ENCODE measurements around the genes AQP2 and GPD1.

DNA sequence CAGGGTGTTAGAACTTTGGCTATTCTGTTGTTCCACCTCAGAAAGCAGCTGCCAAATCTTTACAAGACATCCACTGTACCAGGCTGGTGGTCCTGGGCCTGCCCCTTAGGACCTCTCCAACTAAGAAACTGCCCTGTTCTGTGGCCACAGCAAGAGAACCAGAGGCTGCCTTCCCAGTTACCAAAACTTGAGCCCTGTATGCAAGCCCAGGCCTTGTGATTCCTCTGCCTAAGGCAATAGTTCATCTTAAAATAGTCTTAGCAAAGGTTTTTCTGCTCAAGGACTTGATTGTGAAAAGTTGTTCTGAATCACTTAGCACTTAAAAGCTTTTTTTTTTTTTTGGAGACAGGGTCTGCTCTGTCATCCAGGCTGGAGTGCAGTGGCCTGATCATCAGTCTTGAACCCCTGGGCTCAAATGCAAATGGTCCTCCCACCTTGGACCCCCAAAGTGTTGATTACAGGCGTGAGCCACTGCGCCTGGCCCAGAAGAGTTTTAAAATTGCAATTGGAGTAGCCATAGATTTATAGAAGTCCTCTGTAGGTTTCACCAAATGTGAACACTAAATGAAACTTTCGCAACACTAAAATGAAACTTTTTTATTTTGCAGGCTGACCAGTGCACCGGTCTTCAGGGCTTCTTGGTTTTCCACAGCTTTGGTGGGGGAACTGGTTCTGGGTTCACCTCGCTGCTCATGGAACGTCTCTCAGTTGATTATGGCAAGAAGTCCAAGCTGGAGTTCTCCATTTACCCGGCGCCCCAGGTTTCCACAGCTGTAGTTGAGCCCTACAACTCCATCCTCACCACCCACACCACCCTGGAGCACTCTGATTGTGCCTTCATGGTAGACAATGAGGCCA, 7.0 kb downstream of the TUBA1C start:
- PRO-cap, 10 experiments = no peak in any of the 10 experiments

DNA sequence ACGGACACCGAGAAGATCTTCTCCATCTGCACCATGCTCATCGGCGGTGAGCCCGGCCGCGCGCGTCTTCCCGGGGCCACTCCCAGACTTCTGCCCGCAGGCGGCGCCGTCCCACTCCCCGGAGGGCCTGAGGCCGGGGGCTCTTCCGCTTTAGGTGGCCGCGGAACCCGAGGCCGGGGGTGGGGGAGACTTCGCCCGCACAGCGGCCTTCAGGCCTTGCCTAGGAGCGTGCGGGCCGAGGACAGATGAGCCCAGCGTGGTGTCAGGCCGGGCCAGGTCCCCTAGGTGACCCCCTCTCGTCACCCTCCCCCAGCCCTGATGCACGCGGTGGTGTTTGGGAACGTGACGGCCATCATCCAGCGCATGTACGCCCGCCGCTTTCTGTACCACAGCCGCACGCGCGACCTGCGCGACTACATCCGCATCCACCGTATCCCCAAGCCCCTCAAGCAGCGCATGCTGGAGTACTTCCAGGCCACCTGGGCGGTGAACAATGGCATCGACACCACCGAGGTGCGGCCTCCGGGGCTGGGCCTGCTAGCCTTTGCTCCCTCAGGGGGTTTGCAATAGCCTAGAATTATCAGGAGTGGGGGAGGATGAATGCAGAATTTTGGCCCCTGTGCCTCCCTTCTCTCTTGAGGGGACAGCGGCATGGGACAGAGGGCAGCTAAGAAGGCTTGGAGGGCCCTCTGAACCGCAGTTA, 10.4 kb downstream of the KCNH3 start:
- PRO-cap, 10 experiments = no peak in any of the 10 experiments

GRCh38 chr12:49795610-49796105, 32.6 kb downstream of the NCKAP5L start:
- PRO-cap, 10 experiments = no peak in any of the 10 experiments

DNA sequence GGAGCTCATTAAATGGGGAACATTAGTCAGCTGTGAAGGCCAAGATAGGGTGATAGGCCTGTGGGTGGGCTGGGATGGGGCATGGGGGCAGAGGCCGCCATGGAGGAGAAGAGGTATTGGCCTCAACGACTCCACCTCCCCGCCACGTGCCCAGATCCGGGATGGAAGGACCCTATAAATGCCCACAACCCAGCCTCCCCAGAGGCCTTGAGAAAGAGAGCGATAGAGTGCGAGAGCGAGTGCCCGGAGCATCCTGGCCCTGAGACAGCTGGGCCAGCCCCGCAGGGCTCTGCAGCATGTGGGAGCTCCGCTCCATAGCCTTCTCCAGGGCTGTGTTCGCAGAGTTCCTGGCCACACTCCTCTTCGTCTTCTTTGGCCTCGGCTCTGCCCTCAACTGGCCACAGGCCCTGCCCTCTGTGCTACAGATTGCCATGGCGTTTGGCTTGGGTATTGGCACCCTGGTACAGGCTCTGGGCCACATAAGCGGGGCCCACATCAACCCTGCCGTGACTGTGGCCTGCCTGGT, at the start of gene AQP2:
Gene AQP2 (plus strand): TSS at position 203 of the 526 bp plus-strand sequence.
- PRO-cap, 10 experiments = no peak in any of the 10 experiments

DNA sequence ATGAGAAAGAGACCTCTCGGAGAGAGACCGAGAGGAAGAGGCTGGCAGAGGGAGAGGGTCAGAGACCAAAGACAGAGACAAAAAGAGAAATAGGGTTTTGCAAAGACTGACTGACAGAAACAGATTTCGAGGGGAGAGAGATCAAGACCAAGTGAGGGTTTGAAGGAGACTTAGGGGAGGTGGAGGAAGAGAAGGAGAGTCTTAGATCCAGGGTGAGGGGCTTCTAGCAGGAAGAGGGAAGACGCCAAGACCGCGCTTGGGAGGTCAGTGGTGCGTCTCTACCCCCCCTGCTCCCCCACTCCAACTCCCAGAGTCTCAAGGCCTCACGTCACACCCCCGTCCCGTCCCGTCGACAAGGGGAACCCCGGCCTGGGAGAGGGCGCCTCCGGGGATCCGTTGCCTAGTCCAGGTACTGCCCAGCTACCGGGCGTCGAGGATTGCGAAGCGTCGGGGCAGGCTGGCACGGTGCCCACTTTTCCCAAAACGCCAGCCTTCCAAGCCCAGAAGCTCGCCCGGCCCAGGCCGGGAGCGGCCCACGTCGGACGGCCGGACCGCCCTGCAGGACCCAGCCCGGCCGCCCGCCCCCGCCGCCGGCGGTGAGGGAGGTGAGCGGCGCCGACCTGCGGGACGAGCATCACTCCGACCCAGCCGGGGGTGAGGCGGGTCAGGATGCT, 804 bp upstream of the AQP5 start:
- PRO-cap, 10 experiments = peak in 2 of 10 experiments; most common plus-strand start position 503 of the sequence (in 2); most common minus-strand start position 467 of the sequence (in 1)

- PRO-cap, 10 experiments = peak in 5 of 10 experiments; most common plus-strand start chr12:50085678 (in 2)
These were observed 447 bp downstream of the SMARCD1 start for GRCh38 chr12:50085585-50085993.

GRCh38 chr12:50103659-50104555, at the start of gene GPD1:
Gene GPD1 (plus strand): TSS chr12:50104008.
- PRO-cap, 10 experiments = peak in 10 of 10 experiments; most common plus-strand start chr12:50104037 (in 8); most common minus-strand start chr12:50103901 (in 2)

DNA sequence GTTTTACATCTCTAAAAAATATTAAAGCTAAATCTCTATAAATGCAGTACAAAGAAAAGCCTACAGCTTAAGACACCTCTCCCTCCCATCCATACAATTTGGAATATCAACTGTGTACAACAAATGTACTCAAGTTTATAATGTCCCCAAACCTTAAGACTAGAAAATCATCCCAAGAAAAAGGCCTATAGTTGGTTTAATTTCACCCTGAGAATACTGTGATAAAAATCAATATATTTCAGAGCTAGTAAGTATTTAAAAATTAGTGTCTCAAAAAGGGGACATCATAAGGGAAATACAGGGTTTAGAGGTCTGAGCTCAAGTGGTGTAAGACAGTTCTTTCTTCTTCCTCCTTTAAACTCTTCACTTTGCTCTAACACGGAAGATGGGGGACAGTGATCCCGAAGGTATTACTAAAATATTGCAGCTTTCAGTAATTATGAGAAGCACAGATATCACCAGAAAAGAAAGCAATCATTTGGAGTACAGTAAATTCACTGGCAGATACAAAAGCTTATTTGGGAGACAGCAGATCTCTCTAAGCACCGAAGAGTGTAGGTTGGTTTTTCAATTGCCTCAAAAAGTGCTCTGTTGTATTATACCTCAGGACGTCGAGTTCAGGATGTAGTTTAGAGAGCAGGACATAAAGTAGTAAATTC, 8.8 kb upstream of the CERS5 start:
- PRO-cap, 10 experiments = peak in 2 of 10 experiments; most common minus-strand start position 361 of the sequence (in 1)

DNA sequence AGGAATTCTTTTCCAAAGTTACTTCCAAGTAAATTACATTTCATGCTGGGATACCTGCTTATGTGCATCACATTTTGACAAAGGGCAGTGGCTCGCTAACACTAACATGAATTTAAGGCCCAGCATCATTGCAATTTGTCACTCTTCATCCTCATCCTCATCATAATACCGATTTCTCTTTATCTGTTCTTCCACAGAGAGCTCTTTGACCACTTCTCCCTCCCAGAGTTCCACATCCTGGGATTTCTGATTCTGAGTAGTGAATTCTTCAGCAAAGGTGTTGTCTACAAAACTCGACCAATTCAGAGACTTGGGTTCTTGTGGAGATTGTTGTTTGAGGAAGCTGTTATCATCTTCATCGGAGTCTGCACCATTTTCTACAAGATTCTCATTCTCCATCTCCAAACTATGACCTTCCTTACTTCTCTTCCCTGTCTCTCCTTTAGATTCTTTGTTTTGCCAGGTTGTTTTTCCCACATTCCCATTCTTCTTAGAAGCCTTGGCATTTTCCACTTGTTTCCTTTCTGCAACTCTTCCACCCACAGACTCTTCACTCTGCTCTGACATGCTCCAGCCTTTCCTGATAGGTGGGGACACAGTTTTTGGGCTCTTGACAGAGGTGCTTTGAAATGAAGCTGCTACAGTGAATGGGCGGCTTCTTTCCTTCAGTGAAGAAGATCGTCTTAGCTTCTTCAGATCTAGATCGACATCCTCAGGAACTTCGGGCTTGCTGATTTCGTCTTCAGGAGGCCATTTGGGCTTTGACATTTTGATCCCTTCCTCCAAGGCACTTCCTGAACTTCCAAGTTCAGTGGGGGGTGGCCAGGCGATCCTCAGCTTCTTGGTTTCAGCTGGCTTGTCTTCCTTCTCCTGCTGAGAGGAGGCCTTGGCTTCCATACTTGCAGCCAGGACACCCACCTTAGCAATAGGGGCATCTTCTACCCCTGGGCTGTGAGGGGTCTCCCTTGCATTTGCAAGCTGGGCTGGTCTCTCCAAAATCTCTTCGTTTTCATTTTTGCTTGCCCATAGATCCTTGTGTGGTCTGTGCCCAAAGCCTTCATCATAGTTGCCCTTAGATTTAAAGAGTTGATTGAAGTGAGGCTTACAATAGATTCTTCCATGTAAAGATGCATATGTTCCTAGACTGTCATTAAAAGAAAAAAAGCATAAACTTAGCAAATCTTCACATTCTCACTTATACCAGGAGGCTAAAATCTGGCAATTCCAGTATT, 10.2 kb upstream of the CERS5 start:
- PRO-cap, 10 experiments = no peak in any of the 10 experiments

DNA sequence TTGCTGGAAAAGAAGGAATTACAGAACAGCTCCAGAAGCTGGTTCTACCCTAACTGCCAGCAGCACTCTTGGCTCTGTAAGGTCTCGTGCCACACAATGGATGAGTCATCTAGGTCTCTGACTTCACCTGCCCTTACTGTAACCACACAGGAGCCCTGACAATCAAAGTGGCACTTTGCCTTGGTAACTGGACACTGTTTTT, 57.2 kb upstream of the CERS5 start:
- PRO-cap, 10 experiments = peak in 4 of 10 experiments; most common minus-strand start position 78 of the sequence (in 2)

DNA sequence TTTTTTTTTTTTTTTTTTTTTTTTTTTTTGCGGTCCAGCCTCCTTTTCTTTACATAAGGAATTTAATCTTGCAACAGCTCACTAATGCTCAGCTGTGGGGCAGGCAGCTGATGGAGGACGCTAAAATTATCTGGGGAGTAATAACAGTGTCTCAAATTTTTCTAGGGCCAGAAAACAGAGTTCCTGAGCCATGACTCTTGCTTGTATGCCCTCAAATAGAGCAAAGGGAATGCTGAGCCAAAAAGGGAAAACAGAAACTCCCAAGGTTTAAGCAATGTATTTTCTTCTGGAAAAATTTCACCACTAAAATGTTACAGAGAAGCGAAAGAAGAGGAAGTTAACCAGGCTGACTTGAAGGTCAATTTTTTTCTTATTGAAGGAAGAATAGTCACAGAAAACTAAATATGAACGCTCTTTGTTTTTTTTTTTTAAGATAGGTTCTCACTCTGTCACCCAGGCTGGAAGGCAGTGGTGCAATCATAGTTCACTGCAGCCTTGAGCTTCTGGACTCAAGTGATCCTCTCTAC, 41.3 kb downstream of the LIMA1 start:
- PRO-cap, 10 experiments = peak in 1 of 10 experiments; most common plus-strand start position 170 of the sequence (in 1)

DNA sequence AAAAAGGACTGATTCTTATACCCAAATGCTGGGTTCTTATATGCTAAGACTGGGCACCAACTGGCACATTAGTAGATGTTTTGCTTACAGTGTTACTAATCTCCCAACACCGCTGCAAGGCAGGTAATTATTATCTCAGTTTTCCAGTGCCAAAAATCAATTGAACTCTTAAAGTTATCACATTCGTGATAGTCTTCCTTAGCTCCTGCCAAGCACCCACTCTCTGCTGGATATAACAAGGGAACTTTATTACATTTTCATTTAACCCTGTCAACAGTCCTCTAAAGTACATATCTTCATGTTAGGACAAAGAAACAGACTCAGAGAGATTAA, 2.6 kb downstream of the METTL7A start:
- PRO-cap, 10 experiments = no peak in any of the 10 experiments

DNA sequence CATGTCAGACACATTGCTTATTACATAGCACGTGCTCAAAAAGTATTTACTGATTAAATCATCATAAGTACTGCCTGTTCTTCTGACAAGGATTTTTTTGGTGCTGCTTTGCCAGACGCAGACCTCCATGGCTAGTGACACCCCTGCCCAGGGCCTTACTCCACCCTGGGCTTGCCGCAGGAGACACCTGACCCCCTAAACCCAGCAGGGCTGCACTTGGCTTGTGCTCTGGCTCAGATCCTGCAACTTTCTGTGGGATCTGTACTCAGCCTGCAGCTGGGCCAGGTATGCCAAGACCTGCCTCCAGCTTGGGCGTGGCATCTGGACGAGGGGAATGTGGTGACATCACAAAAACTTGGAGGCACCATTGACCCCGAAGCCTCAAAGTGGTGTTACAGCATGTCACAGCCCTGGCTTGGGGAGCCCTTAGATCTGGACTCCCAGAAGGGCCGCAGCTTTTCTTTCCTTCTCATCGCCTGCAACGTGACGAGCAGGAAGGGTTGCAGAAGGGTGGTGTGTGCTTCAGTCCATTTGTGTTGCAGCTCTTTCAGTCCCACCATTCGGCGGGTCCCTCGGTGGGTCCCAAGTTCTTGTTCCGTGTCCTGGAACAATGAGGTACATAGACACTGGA, 12.3 kb downstream of the METTL7A start:
- PRO-cap, 10 experiments = peak in 1 of 10 experiments; most common minus-strand start position 252 of the sequence (in 1)

- PRO-cap, 10 experiments = no peak in any of the 10 experiments
These were observed 16.1 kb downstream of the LETMD1 start for GRCh38 chr12:51064051-51064823.

GRCh38 chr12:51073650-51074169, 9.7 kb downstream of the CSRNP2 start:
- PRO-cap, 10 experiments = no peak in any of the 10 experiments

DNA sequence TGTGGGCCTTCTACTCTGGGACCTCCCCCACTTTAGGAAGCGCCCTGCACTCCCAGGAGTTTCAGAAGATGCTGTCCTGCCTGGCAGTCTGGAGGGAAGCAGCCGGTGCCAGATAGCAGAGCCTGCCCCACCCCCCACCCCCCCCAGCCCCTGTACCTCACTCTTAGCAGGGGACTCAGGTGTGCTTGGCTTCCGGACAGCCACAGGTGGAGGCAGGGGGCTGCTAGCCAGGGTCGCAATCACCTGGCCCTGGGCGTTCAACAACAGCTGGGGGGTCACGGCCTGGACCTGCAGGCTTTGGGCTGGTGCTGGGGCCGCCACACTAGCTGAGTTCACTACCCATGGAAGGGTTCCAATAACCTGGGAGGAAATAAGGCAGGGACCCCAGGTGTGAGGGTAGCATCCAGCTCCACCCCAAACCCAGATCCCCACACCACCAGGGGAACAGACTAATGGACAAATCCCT, 22.0 kb downstream of the POU6F1 start:
- PRO-cap, 10 experiments = no peak in any of the 10 experiments

DNA sequence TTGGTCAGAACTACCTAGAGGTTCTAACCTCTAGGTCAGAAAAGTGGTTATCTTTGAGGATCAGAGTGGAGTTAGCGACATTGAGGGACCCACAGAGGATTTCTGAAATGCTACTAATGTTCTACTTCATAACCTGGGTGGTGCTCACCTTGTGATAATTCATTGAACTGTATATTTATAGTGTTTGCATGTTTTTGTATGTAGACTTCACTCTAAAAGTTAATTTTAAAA, 40.3 kb upstream of the SCN8A start:
- PRO-cap, 10 experiments = peak in 1 of 10 experiments; most common plus-strand start position 68 of the sequence (in 1)

- PRO-cap, 10 experiments = no peak in any of the 10 experiments
These were observed 84.4 kb downstream of the SCN8A start for GRCh38 chr12:51675432-51675816.

- PRO-cap, 10 experiments = peak in 2 of 10 experiments; most common plus-strand start chr12:51820248 (in 1); most common minus-strand start chr12:51820130 (in 1)
These were observed 5.2 kb upstream of the TMDD1 start for GRCh38 chr12:51820037-51820303.

- PRO-cap, 10 experiments = no peak in any of the 10 experiments
These were observed 17.8 kb upstream of the ANKRD33 start for GRCh38 chr12:51870031-51870592.